Cerebellum (tissue), 5 donors: ENCODE results near the gene KLF3.

DNA sequence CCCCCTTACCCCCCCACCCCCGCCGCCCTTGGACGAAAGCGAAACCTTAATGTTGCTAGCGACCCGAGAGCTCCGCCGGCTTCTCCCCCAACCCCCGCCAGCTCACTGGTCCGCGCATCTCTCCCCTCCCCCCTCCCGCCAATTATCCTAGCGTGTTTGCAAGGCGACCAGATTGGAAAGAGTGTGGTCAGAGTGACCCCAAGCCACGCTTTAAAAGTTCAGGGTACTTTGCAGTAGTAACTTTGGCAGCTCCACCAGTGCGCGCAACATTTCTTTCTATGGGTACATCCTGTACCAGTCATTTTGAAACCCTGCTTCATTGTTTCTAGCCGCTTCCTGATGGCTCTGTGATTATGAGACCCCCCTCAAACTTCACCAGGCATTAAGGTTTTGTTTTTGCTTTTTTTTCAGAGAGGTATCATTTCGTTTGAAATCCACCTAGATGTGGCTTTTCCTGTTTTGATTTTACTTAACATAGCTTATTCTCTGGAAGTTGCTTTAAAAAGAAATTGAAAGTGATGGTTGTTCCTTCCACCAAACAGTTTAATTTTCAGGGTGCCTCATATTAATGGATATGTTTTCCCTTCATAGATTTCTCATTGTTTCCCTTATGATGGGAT is 754 bp downstream of the TBC1D1 start:
- PRO-cap, 3 experiments = peak in 2 of 3 experiments; most common minus-strand start position 107 of the sequence (in 2)
- RAMPAGE, long total RNA = no peak

DNA sequence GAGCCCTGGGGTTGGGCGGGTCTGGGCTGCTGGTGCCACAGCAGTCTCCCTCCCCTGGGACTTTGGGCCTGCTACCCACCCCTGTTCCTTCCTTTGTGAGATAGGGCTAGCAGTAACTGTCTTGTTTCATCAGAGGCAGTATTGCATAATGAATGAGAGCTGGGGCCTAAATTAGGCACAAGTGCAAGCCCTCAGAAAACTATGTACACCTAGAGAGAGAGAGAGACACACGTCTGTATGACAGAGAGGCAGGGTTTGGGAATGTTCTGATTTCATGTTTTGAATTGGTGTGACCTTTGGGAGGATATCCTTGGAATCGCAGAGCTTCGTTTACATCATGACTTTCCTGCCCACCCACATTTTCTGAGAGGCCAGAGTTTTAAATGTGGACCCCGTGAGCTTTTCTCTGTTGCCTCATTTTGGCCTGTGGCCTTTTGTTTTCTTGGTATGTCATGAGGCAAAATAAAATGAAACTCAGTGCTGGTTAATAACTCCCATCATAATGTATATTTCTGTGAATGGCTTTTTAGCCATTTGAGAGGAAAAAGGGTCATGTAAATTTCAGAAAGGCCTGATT is 111.9 kb downstream of the PTTG2 start:
- PRO-cap, 3 experiments = no peak in any of the 3 experiments
- RAMPAGE, long total RNA = no peak

- PRO-cap, 3 experiments = no peak in any of the 3 experiments
- RAMPAGE, long total RNA = no peak
Measured at GRCh38 chr4:38230104-38230948, 270.1 kb downstream of the PTTG2 start.

GRCh38 chr4:38275185-38275703 is 315.0 kb downstream of the PTTG2 start:
- PRO-cap, 3 experiments = no peak in any of the 3 experiments
- RAMPAGE, long total RNA = no peak

GRCh38 chr4:38310610-38310967 is 350.4 kb downstream of the PTTG2 start:
- PRO-cap, 3 experiments = no peak in any of the 3 experiments
- RAMPAGE, long total RNA = no peak

DNA sequence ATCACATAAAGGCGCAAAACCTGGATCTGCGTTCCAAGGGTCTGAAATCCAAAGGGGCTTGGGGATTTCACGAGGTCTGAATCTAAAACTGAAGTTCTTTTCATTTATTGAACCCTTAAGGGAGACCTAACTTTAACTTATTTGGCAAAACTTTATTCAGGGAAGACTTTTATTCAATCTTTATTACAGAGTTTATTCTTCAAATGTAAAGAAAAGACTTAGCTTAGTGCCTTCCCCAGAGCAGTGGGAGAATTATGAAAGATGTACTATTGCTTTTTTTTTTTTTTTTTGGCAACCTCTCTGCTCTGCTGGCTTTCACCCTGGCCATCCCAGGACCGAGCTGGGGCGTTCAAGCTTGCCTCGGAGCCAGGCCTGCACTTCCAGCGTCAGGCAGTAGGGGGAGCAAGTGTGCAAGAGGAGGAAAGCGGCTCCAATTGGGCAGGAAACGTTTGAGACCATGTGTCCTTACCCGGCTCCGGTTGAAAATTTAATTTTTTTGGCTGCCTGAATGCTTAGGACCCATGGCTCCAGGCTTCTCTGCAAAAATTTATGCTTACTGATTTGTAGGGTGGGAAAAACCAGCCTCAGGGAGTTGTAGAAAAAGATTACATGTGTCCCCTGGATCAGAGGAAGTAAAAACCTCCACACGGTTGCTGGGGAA is 344.3 kb upstream of the KLF3 start:
- PRO-cap, 3 experiments = no peak in any of the 3 experiments
- RAMPAGE, long total RNA = no peak

GRCh38 chr4:38424505-38425118 is 239.4 kb upstream of the KLF3 start:
- PRO-cap, 3 experiments = no peak in any of the 3 experiments
- RAMPAGE, long total RNA = no peak

- PRO-cap, 3 experiments = no peak in any of the 3 experiments
- RAMPAGE, long total RNA = no peak
Measured at GRCh38 chr4:38661449-38661938, 2.5 kb upstream of the KLF3 start.

- PRO-cap, 3 experiments = peak in 3 of 3 experiments; most common plus-strand start chr4:38663874 (in 3); most common minus-strand start chr4:38663753 (in 2)
- RAMPAGE, long total RNA = no peak
Measured at GRCh38 chr4:38663542-38664604, at the start of gene KLF3. TSS of gene KLF3 (plus strand) at chr4:38664199.

- PRO-cap, 3 experiments = peak in 3 of 3 experiments; most common plus-strand start chr4:38665022 (in 2); most common minus-strand start chr4:38664933 (in 2)
- RAMPAGE, long total RNA = no peak
Measured at GRCh38 chr4:38664605-38665499, 853 bp downstream of the KLF3 start.

- PRO-cap, 3 experiments = no peak in any of the 3 experiments
- RAMPAGE, long total RNA = no peak
Measured at GRCh38 chr4:38674108-38675327, 10.5 kb downstream of the KLF3 start.

GRCh38 chr4:38698431-38699133 is 34.6 kb downstream of the KLF3 start:
- PRO-cap, 3 experiments = no peak in any of the 3 experiments
- RAMPAGE, long total RNA = no peak

- PRO-cap, 3 experiments = no peak in any of the 3 experiments
- RAMPAGE, long total RNA = no peak
Measured at GRCh38 chr4:38792694-38793083, 9.9 kb upstream of the TLR10 start.

GRCh38 chr4:38855846-38856496 is 646 bp downstream of the TLR6 start:
- PRO-cap, 3 experiments = peak in 1 of 3 experiments; most common plus-strand start chr4:38856284 (in 1)
- RAMPAGE, long total RNA = no peak

DNA sequence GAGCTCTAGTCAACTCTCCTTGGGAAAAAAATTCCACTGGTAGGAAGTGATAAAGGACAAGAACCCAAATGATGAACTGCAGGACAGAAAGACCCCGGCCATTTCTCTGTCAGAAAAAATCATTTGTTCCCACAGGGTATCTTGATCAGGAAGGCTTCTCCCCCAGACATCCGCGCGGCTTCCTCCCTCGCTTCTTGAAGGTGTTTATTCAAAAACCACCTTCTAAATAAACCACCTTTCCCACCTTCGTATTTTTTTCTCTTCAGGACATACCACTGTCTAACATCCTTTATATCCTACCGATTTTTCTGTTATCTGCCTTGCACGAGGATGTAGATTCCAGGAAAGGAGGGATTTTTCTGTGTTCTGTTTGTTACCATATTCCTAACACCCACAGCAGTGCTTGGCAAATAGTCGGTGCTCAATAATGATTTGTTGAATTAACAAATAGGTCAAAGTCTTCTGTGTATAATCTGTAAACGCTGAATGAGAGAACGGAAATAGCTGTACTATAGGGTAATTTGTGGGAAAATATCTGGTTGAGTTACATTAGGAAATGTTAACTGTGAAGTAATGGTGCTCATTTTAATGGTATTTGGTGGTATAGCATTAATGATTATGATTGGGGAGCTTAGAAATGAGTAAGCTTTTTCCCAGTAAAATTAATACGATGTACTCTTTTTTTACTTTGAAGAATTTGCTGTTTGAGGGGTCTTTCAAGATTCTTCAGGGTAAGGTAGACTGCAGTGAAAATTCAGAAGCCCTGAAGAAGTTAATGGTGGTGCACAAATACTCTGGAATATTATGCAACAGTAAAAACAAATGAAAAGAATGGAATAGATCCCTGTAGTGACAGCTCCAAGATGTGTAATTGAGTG is 81.5 kb downstream of the TMEM156 start:
- PRO-cap, 3 experiments = no peak in any of the 3 experiments
- RAMPAGE, long total RNA = no peak

GRCh38 chr4:38965683-38966193 is 66.5 kb downstream of the TMEM156 start:
- PRO-cap, 3 experiments = no peak in any of the 3 experiments
- RAMPAGE, long total RNA = no peak

- PRO-cap, 3 experiments = no peak in any of the 3 experiments
- RAMPAGE, long total RNA = no peak
Measured at GRCh38 chr4:39117078-39117699, 55.2 kb downstream of the KLHL5 start.

- PRO-cap, 3 experiments = no peak in any of the 3 experiments
- RAMPAGE, long total RNA = no peak
Measured at GRCh38 chr4:39315299-39315808, 50.8 kb downstream of the RFC1 start.

DNA sequence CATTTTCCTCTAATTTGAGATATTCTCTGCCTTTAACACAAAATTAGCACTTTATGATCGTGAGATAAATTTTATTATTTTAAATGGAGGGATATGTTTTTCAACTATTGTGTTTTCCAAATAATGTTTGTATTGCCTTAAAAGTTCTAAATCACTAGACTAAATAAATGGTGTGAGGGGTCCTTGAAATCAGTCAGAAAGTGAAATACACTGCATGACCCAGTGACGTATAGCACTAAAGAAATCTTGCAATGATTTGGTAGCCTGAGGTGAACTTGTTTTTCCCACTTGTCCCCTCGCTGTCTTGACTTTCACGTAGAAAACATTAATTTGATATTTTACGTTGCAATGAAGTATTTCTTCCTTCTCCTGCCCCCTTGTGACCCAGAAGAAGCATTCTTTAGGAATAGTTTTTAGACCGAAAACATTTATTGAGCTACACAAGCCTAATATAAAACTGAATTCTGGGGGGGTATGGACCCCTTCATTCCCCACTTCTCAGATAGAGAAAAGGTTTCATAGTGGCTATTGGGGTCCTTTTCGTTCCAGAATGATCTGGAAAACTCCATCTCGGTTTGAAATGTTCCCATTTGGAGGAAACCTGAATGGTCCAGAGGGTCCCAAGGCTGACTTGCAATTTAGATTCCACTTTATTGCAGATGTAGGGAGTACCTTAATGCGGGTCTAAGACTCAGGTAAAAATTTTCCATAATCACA is 3.7 kb downstream of the KLB start:
- PRO-cap, 3 experiments = no peak in any of the 3 experiments
- RAMPAGE, long total RNA = no peak

GRCh38 chr4:39413279-39413684 is 6.6 kb downstream of the KLB start:
- PRO-cap, 3 experiments = no peak in any of the 3 experiments
- RAMPAGE, long total RNA = no peak